Spinal cord (tissue), 3 donors: ENCODE measurements around the genes HNF1A, P2RX4 and KDM2B.

DNA sequence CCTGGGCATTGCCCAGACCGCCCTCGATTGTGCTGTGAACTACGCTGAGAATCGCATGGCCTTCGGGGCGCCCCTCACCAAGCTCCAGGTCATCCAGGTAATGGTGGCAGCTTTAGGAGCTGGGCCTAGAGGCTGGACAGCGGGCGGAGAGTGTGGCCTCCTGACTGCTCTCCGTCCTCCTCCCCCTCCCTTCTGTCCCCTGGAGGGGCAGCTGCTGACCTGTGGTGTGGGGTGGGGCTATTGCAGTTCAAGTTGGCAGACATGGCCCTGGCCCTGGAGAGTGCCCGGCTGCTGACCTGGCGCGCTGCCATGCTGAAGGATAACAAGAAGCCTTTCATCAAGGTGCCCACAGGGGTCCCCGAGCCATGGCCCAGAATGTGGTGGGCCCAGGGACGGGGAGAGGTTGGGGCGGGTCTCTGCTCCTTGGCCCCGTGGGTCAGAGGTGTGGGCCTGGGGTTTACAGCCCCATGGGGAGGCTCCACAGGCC lies 13.0 kb downstream of the ACADS start:
- PRO-cap, result no peak
- RAMPAGE, long total RNA, result no peak

GRCh38 chr12:120843382-120844142 lies 60.6 kb downstream of the SPPL3 start:
- PRO-cap, result no peak
- RAMPAGE, long total RNA, result no peak

- PRO-cap, result no peak
- RAMPAGE, long total RNA, result no peak
Measured at GRCh38 chr12:120978284-120979351, at the start of gene HNF1A. Gene HNF1A (plus strand): TSS chr12:120978543.

DNA sequence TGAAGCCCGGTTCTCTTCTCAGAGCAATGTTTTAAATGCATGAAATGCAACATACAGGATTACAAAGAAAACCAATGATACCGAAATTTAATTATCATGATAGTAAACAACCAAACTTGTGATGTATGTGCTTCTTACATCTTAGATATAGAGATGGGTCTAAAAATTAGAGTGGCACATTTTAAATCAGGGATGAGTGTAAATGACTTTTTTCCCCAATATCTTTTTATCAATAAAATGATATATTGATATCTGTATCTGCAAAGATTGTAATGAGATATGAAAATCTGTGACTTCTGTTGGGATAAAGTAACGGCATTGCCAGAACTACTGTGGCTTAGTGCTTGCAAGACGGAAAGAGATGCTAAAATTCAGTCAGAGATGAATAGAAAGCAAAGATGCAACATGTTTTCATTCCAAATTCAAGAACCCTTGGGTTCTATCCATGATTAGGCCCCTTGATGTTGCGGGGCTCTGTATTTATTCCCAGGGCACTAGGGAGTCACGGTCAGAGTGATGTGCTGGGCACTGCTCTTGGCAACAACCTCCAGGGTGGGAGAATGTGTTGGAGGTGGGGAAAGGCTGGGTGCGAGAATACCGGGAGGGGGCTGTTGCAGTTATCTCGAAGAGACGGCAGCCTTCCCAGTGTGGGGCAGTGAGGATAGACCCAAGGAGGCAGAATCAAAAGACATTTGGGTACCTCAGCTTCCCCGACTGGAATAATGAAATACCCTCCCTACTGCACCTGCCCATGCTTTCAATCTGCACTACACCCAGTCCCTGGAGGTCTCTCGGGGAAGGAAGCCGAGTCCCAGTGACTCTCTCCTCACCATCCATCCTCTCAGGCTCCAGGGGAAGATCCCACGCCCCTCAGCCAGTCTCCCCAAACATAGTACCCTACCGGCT lies 605 bp downstream of the C12orf43 start:
- PRO-cap, result no peak
- RAMPAGE, long total RNA, result no peak

- PRO-cap, result no peak
- RAMPAGE, long total RNA, result no peak
Measured at GRCh38 chr12:121126213-121126928, 6.3 kb upstream of the P2RX7 start.

GRCh38 chr12:121128096-121128680 lies 4.5 kb upstream of the P2RX7 start:
- PRO-cap, result no peak
- RAMPAGE, long total RNA, result no peak

- PRO-cap, result no peak
- RAMPAGE, long total RNA, result no peak
Measured at GRCh38 chr12:121209805-121210683, at the start of gene P2RX4. Gene P2RX4 (plus strand): TSS chr12:121210129.

DNA sequence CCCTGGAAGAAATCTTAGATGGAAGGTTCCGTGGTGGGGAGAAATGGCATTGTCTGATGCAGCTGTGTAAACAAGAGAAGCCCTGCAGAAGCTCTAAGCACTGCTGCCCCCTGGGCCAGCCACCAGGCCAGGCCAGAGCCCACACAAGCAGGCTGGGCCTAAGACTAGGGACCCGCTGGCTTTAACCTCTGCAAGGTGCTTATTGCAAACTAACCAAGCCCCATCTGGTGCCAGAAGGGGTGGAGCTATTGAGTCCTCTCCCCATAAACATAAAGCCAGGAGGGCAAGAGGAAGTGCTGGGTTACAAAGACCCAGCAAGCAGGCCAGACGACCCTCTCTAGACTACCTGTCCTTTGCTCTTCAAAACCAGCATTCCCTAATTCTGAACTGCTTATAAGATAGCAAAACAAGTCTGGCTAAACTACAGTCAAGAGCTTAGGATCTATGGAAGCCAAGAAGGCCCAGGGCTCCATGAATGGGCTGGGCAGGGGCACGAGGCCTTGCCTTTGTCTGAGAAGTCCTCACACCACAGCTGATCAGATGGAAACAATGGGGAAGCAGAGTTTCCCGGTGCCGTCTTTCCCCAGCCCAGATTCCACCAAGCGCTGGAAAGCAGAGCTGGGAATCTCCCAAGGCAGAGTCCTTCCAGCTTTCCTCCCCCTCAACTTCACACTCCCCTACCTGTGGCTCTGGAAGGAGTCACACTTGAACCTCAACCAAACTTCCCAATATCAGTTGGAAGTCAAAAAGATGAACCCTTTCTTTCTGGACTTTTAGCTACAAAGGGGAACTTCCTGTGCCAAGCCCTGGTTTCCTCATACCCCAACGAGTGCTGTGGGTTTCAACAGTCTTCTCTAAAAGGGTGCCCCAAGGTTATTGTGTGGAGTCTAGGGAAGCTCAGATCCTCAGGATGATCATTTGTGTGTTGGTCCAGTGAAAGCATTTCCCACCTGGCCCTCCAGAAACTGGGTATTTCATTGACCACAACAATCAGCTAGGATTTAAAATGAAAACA lies 29.0 kb downstream of the P2RX4 start:
- PRO-cap, result no peak
- RAMPAGE, long total RNA, result no peak

DNA sequence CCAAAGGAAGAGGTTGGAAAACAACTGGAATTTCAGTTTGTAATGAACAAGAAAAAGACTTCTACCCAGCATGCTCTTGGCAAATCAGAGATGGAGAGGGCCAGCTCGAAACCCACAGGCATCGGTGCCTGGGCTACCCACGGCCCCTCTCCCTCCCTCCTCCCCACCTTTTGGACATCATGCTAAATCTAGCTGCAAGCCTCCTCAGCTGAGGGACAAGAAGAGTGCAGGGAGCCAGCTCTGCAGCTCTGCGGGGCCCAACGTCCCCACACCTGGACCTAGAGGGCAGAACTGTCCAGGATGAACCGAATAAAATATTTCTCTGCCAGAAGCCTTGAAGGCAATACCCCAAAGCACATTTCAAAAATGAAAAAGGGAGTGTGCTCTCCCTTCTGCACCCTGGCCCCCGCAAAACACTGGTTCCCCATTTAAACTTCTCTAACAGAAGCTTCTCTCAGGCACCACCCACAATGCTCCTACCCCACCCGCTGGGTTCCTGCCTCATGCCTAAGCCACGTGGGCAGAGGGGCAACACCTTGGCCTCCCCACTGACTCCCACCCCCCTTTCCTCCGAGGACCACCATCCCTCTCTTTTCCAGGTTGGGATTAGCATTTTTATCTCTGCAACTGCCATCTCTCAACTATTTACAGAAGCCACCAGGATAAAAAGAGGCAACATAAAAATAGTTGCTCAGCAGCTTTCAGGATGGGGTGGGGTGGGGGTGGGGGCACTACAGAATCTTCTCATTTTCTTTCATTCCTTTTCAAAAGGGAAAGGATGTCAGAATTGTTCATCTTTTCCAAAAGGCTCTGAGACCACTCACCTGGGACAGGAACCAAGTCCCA lies 8.1 kb downstream of the CAMKK2 start:
- PRO-cap, result no peak
- RAMPAGE, long total RNA, result no peak

DNA sequence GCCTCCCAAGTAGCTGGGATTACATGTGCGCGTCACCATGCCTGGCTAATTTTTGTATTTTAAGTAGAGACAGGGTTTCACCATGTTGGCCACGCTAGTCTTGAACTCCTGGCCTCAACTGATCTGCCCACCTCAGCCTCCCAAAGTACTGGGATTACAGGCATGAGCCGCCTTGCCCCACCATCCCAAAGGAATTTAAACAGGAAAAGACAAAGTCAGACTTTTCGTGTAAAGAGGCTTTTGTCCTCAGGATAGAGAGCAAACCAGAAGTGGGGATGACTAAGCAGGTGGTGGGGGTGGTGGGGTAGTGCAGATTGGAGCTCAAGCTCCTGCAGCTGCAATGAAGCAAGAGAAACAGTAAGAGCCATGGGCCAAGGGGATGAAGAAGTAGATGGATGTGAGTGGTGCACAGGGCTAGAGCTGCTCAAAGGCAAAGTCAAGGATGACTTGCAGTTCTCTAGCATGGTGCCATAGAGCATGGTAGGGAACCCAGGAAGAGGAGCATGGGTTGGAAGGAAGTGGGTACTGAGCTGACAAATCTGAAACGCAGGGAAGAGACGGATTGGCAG lies 11.6 kb upstream of the RNF34 start:
- PRO-cap, result no peak
- RAMPAGE, long total RNA, result no peak

GRCh38 chr12:121417588-121418488 lies 17.9 kb downstream of the RNF34 start:
- PRO-cap, result no peak
- RAMPAGE, long total RNA, result no peak

DNA sequence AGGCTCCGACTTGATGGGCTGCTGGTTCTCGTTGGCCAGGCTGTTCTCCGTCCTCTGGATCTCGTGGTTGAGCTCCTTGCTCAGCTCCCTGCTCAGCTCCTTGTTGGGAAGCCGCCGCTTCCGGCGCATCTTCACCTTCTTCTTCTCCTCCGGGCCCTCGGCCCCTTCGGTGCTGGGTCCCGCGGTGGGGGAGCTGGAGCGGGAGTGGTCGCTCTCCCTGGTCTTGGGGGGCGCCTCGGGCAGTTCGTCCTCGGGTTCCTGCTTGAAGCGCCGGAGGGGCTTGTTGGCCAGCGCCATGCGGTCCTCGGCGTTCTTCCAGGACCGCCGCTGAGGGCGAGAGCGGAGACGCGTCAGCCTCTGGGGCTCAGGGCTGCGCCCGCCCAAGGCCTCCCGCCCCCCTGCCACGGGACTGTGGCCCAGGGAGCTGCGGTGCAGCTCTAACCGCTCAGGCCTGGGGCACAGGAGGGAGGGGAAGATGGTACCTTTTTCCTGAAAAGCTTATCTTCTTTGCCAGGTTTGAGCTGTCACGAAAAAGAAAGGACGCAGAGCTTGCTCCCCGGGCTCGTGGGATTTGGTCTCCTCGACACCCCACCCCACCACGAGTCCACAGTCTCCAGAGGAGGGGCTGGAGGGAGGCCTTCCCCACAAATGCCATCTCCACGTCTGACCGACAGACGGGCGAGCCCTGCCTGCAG lies 42.7 kb downstream of the RNF34 start:
- PRO-cap, result no peak
- RAMPAGE, long total RNA, result no peak

GRCh38 chr12:121452241-121453189 lies 52.6 kb downstream of the RNF34 start:
- PRO-cap, result no peak
- RAMPAGE, long total RNA, result no peak

- PRO-cap, result no peak
- RAMPAGE, long total RNA, result no peak
Measured at GRCh38 chr12:121467820-121468110, 67.8 kb downstream of the RNF34 start.

GRCh38 chr12:121495849-121496369 lies 84.9 kb downstream of the KDM2B start:
- PRO-cap, result no peak
- RAMPAGE, long total RNA, result no peak

- PRO-cap, result no peak
- RAMPAGE, long total RNA, result no peak
Measured at GRCh38 chr12:121516383-121516831, 64.4 kb downstream of the KDM2B start.

DNA sequence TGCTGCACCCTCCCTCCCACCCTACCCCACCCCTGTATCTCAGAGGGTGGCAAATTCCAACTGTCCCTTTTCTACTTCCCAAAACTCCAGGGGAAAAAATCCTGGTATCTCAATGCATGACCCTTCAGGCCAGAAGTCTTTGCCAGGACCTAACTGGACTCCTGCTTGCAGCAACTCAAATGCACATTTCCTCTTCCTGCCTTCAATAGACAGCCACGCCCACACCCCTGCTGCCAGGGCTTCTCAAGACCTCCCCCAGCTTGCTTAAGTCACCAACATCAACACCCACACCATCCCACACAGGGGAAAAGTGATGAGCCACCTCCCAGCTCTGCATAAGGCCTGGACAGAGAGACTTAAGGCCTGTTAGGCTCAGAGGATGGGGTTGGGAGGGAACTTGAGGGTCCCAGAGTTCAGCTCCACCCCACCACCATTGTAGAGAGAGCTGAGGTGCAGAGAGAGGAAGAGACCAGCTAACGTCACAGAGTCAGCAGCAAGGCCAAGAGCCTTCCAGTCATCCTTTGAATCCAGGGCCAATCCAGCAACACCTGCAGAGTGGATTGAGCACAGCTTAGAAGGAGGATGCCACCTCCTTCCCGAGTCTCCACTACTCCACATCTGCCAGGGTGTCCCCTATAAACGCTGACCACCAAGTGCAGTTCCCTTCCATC lies 50.2 kb downstream of the KDM2B start:
- PRO-cap, result no peak
- RAMPAGE, long total RNA, result no peak

GRCh38 chr12:121535161-121535795 lies 45.5 kb downstream of the KDM2B start:
- PRO-cap, result no peak
- RAMPAGE, long total RNA, result no peak

DNA sequence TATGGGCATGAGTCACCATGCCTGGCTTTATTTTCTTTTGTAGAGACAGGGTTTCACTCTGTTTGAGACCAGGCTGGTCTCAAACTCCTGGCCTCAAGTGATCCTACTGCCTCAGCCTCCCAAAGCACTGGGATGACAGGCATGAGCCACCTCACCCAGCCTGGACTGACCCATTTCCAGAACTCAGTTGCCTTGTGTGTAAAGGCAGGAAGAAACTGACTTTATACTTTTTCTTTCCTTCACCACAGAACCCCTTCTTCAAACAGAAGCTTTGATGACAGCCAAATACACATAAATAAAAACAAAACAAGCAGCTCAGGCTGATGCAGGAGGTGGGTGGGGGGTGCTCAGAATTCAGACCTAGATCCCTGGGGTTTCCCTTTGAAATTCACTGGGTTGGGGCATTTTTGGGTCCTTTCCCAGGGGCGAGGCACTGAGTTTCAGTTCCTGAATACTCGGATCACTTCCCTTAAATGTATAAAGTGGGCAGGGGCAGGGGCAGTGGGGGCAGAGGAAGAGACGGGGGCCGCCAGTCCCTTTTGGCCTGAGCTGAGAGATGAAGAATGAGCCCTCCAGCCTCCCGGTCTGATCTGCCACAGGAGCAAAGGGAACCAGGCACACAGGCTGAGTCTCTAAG lies 20.6 kb downstream of the KDM2B start:
- PRO-cap, result no peak
- RAMPAGE, long total RNA, result no peak

GRCh38 chr12:121580879-121581475 lies at the start of gene KDM2B:
Gene KDM2B (minus strand): TSS chr12:121581023.
- PRO-cap, result no peak
- RAMPAGE, long total RNA, result no peak